Tongue (tissue), 2 donors: ENCODE measurements around the genes MYL7, YKT6, NUDCD3, OGDH and MYO1G.

- RAMPAGE, long total RNA: no peak
These were observed 35.8 kb downstream of the COA1 start for GRCh38 chr7:43693452-43693898.

DNA sequence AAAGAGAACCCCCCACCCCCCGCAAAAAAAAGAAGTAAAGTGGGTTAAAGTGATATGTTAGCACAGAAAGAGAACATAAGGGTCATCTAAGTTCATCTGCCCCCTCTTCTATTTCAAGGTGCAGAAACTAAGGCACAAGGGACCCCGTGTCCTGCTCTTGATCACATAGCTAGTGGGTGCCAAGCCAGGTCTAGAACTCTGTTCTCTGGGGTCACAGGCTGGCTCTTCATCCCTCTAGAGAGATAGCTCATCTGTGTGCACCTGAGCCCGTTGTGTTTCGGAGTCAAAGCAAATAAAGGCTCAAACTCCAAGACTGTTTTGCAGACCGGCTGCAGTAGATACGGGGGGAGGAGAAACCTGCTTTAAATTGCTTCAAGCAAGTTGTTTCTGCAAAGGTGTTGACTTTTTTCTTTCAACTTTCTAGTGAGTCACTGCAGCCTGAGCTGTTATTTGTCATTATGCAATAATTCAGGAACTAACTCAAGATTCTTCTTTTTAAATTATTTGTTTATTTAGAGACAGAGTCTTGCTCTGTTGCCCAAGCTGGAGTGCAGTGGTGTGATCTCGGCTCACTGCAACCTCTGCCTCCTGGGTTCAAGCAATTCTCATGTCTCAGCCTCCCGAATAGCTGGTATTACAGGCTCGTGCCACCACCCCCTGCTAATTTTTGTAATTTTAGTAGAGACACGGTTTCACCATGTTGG lies 6.4 kb downstream of the BLVRA start:
- RAMPAGE, long total RNA: no peak

GRCh38 chr7:43778448-43779019 lies 20.1 kb downstream of the BLVRA start:
- RAMPAGE, long total RNA: no peak

GRCh38 chr7:43834454-43834864 lies 34.9 kb downstream of the MRPS24 start:
- RAMPAGE, long total RNA: no peak

- RAMPAGE, long total RNA: no peak
These were observed 519 bp upstream of the URGCP start for GRCh38 chr7:43906964-43907266.

DNA sequence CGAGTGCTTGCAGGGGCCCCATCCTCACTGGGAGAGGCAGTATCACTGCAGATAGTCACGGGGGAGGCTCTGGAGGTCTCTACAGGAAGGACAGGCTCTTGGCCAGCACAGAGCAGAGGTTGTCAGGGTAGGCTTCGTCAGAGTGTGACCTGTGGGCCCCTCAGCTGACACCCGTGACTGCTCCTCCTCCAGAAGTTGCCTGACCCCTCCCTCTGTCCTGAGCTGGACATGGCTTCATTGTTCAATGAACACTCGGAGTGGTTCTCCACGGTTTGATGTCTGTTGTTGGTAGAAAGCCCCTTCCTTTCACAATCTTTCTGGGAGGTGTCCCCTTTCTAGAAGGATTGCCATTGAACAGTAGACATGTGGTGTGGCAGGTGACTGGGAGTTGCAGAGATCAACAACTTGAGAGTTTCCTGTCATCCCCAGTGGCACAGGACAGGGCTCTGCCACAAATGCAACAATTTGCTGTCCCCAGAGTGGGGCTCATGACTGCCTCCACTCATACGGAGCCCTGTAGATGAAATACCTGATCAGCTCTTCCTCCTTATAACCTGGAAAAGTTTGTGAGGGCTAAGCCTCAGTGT lies 6.2 kb downstream of the DBNL start:
- RAMPAGE, long total RNA: no peak

GRCh38 chr7:44114737-44115410 lies 8.5 kb downstream of the POLD2 start:
- RAMPAGE, long total RNA: no peak

- RAMPAGE, long total RNA: no peak
These were observed at the start of gene MYL7 for GRCh38 chr7:44141205-44141716. Gene MYL7, minus strand, starts transcription at chr7:44141332.

GRCh38 chr7:44200732-44201432 lies at the start of gene YKT6:
Gene YKT6, plus strand, starts transcription at chr7:44200978.
- RAMPAGE, long total RNA: no peak

- RAMPAGE, long total RNA: no peak
These were observed 23.1 kb downstream of the NUDCD3 start for GRCh38 chr7:44467315-44467702.

GRCh38 chr7:44467703-44468091 lies 22.8 kb downstream of the NUDCD3 start:
- RAMPAGE, long total RNA: no peak

- RAMPAGE, long total RNA: start-site peak on the minus strand at chr7:44490610-44490664, 781 and 79 reads in 2 replicates
These were observed at the start of gene NUDCD3 for GRCh38 chr7:44490282-44491180. Gene NUDCD3, minus strand, starts transcription at chr7:44490658.

DNA sequence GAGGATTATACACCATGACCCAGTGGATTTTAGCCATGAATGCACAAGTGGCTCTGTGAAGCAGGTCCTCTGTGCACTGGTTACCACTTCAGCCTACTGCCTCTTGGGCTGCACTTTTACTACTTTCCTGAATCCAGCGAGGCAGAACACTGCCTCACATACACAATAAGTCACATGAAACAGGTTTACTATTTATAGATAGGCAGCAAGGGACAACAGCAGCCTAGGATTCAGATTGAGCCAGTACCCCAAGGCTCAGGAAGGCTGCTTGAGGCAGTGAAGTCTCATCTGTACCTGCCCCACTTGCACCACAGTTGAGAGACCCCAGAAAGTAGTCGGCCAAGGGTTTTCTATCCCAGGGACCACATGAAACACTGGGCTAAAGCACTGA lies 10.4 kb upstream of the OGDH start:
- RAMPAGE, long total RNA: no peak

GRCh38 chr7:44605896-44606885 lies at the start of gene OGDH:
Gene OGDH, plus strand, starts transcription at chr7:44606627.
- RAMPAGE, long total RNA: start-site peak on the plus strand at chr7:44606569-44606631, 144 and 455 reads in 2 replicates

- RAMPAGE, long total RNA: no peak
These were observed 17.4 kb downstream of the OGDH start for GRCh38 chr7:44623913-44624177.

DNA sequence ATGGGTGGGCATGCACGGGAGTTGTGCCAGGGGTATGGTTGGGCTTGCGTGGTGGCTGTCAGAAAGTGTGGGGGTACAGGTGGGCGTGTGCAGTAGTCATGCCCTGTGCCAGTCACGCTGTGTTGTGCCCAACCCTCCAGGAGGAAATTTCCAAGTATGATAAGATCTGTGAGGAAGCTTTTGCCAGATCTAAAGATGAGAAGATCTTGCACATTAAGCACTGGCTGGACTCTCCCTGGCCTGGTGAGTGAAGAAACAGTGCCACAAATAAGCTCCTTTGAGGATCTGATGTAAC lies 52.8 kb upstream of the ZMIZ2 start:
- RAMPAGE, long total RNA: no peak

- RAMPAGE, long total RNA: no peak
These were observed 19.0 kb downstream of the ZMIZ2 start for GRCh38 chr7:44767372-44768393.

GRCh38 chr7:44965633-44966191 lies 13.1 kb downstream of the MYO1G start:
- RAMPAGE, long total RNA: no peak

GRCh38 chr7:44977888-44978526 lies 808 bp downstream of the MYO1G start:
- RAMPAGE, long total RNA: no peak

- RAMPAGE, long total RNA: no peak
These were observed at the start of gene MYO1G for GRCh38 chr7:44978527-44979505. Gene MYO1G, minus strand, starts transcription at chr7:44979015.